Mesenchymal stem cell of adipose (primary cell): ENCODE data around the gene ST3GAL5.

GRCh38 chr2:85761712-85762093, 7.9 kb downstream of the ATOH8 start:
- CAGE, long polyA plus RNA, result no peak

DNA sequence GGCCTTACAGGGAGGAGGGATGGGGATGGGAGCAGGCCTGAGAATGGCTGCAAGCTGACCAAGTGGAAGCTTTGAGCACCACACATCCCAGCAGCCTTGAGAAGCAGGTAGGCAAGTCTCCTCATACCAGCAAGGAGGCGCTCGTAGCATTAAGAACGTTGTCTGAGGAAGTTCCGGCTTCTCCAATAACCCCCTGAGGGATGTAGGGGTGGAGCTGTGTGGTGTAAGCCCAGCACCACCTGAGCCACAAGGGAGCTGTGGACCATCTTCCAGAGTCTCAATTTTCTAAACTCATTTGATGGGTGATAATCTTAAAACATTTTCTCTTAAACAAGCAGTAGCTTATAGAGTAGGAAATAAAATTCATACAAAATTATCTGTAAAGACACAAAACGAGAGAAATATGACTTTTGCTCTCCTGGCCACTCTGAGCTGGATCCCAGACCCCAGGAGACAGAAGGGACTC, 50.6 kb downstream of the ST3GAL5 start:
- CAGE, long polyA plus RNA, result no peak

DNA sequence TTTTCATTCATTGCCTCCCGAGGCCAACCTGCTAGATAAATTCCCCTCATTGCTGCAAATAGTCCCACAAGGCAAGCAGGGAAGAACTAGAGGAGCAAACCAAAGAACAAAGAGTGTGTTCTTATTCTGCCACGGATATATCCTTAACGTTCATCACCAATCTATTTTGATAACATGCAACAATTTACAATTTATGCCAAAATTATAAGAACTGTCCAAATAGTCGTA, 1.8 kb downstream of the ST3GAL5 start:
- CAGE, long polyA plus RNA, result no peak

GRCh38 chr2:85888199-85889087, at the start of gene ST3GAL5:
Gene ST3GAL5 (minus strand): TSS chr2:85888990.
- CAGE, long polyA plus RNA, result no peak

- CAGE, long polyA plus RNA, result no peak
Measured at GRCh38 chr2:85998334-85999151, 107.1 kb downstream of the POLR1A start.

DNA sequence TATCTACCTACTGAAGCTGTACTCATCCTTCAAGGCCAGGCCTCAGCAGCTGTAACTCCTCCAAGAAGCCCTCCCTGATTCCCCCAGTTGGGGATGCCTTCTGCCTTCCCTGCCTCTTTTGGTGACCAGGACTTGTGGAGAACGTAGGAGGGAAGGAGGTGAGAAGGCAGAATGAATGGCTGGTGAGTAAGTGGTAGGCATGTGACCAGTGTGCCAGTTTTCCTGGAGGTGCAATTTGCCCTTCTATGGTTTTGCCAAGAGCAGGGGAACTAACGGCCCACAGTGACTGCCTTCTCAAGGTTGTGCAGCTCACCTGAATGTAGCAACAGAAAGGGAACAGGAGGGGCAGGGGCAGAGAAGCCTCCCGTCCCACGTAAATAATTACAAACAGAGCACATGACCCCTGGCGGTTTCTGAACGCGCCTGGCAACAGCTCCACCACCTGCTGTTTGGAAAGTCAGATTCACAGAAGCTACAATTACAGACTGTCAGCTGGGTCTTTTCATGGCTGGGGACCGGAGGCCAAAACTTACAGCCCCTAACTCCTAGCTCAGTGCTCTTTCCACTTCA, 69.9 kb downstream of the POLR1A start:
- CAGE, long polyA plus RNA, result no peak

- CAGE, long polyA plus RNA, result no peak
Measured at GRCh38 chr2:86036987-86038176, 68.3 kb downstream of the POLR1A start.

DNA sequence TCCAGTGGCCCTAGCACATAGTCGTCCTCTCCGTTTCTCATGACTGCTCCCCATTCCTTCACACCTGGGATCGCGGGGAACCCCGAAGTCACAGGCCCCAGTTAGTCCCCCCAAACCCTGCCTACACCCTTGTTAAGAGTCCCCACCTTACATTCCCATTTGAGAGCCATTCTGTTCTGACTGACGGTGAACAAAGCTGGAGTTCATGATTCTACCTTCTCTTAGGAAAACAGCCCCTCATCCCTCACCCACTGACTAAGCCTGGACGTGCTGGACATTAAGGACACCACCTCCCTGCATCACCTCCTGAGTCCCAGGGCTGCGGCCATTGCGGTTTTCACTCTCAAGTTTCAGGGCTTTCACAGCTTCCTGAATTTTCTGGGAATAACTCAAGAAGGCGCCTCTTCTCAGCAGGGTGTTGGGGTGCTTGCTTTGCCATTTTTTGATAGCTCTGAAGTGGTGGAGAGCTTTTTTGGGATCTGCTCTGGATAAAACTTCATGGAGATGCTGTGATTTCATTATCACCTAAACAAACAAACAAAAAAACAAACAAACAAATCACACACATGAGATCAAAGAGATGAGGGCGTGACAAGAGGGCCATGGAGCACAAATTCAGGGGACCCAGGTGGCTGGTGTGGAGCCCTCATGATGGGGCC, 62.9 kb downstream of the POLR1A start:
- CAGE, long polyA plus RNA, result no peak

- CAGE, long polyA plus RNA, result no peak
Measured at GRCh38 chr2:86192670-86193172, 2.5 kb downstream of the IMMT start.

DNA sequence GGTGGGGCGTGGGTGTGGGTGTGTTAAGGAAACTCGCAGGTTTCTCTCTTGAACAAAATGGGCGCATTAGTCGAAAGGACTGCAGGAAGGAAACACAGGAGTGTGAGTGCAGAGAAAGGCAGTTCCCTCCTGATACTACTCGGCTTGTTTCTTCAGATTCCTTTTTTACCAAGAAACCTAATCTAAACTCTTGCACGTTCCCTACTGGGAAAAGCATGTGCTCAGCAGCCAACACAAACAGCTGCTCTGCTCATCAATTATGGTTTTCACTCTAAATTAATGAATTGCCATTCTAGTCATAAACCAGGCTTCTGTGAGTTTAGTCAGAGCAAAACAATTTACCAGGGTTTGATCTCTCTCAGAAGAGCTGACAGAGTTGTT, 57.4 kb downstream of the REEP1 start:
- CAGE, long polyA plus RNA, result no peak

DNA sequence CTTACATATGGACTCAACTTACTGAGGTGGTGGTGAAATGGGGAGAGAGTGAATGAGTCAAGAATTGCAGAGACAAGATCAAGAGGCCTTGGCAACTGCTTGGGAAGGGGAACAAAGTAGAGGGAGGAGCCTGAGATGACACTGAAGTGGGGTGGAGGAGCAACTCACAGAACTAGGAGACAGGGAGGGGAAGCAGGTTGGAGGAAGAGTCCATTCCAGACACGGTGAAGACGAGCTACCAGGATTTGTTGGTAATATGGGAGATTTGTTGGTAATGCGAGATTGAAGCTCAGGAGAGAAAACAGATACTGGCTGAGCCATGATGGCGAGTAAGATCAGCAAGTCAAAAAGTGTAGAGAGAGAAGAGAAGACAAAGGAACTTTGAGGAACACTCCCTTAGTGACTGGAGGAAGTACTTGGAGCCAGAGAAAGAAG, 42.2 kb upstream of the KDM3A start:
- CAGE, long polyA plus RNA, result no peak

GRCh38 chr2:86443324-86443576, 2.1 kb downstream of the KDM3A start:
- CAGE, long polyA plus RNA, result no peak

DNA sequence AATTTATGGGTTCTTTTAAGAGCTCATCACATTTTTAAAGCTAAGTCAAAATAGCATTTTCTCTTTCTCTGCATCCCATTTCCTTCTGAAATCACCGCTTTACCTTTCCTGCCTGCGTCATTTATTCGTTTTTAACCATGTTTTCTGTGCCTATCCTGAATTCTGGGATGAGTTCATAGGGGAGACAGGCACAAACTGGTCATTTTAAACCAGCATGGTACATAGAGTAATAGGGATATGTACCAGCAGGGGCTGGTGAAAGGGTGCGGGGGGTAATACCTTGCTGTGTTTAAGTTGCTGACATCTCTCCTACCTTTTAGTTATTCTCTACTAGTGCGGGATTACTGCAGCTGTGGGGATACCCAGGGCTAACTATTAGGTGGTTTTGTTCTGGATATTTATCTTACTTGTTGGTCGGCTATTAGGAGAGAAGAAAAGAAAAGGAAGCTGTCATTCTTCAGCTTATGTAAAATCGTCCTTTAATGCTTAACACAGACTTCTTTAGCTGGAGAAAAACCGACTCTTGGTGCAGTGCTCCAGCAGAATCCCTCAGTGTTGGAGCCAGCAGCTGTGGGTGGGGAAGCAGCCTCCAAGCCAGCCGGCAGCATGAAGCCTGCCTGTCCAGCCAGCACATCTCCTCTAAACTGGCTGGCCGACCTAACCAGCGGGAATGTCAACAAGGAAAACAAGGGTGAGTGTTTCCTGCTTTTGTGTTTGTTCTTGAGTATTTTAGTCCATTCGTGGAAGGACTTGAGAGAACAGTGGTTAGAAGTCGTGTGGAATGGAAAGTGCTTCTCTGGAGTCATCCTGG, 38.7 kb downstream of the KDM3A start:
- CAGE, long polyA plus RNA, result no peak

- CAGE, long polyA plus RNA, result no peak
Measured at GRCh38 chr2:86482945-86483441, 41.8 kb downstream of the KDM3A start.

DNA sequence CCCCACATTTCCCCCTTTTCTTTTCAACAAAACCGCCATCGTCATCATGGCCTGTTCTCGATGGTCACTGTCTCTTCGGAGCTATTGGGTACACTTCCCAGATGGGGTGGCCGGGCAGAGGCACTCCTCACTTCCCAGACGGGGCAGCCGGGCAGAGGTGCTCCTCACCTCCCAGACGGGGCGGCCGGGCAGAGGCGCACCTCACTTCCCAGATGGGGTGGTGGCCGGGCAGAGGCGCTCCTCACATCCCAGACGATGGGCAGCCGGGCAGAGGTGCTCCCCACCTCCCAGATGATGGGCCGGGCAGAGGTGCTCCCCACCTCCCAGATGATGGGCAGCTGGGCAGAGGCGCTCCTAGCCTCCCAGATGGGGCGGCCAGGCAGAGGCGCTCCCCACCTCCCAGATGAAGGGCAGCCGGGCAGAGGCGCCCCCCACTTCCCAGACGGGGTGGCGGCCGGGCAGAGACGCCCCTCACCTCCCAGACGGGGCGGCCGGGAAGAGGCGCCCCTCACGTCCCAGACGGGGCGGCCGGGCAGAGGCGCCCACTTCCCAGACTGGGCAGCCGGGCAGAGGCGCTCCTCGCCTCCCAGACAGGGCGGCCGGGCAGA, 14.5 kb downstream of the CHMP3 start:
- CAGE, long polyA plus RNA, result no peak

DNA sequence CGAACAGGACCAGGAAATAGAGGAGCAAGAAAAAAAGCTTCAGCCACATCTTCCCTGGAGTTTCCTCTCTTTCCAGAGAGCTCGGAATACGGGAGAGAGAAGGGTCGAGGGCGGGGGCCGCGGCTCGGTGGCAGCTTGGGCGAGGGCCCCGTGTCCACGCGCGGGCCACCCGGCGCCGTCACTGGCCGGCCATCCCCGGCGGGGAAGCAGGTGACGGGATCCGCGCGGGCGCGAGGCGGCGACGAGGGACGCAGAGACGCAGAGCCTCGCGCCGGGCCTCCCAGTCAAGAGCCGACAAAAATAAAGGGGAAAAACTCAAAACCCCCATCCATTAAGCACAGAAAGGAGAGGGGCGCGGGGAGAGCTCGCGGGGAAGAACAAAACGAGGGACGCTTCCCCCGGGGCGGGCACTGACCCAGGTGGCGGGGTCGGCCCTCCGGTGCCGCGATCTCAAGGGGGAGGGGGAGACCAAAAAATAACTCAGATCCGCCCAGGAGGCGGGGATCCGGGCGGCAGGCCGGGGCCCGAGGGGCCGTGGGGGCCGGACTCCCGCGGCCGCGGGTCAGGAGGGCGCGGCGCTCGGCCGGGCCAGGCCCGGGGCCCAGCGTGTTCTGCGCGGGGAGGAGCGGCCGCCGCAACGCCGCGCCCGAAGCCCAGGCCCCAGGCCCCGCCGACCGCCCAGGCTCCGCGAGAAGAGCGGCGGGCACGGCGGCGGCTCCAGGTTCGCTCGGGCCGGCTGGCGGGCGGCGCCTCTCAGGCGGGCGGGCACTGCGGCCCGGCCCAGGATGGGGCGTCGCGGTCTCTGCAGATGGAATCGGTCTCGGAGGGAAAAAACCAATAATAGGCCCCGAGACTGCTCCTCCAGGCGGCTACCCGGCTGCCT, 586 bp downstream of the RNF103 start:
- CAGE, long polyA plus RNA, result no peak

DNA sequence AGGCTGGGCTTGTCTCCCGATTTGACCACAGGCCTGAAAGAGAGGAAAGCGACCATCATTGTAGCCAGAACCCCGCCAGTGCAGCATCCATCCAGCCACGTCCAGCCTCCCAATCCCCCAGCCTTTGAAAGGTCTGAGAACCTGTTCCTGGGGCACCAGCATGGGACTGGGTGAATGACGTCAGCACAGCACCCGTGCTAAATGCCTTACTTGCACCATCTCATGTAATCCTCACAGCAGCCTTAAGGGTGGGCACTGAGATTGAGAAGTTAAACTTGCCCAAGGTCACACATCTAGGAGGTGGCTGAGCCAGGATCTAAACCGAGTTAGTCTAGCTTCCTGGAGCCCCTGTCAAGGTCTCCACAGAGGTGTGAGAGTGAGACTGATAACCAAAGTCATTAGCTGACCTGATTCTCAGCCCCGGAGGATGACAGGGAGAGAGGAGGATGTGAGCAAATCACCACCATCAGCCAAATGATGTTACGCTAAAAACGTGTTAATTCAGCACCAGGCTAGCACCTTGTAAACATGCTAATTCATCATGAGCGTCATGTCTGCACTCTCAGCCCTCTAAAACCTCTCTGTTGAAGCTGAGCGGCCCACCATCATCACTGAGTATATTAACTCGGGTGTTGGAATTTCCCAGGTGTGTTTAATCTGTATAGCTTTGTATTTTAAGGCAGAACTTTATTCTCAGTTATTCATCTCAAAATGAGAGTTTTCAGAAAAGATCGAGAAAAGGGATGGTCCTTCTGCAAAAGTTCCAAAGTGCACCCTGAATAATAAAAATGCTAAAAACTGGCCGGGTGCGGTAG, 4.6 kb downstream of the CD8A start:
- CAGE, long polyA plus RNA, result no peak

GRCh38 chr2:86807349-86807811, 16.7 kb upstream of the CD8A start:
- CAGE, long polyA plus RNA, result no peak

- CAGE, long polyA plus RNA, result no peak
Measured at GRCh38 chr2:87640142-87640502, 107.8 kb upstream of the PLGLB2 start.

DNA sequence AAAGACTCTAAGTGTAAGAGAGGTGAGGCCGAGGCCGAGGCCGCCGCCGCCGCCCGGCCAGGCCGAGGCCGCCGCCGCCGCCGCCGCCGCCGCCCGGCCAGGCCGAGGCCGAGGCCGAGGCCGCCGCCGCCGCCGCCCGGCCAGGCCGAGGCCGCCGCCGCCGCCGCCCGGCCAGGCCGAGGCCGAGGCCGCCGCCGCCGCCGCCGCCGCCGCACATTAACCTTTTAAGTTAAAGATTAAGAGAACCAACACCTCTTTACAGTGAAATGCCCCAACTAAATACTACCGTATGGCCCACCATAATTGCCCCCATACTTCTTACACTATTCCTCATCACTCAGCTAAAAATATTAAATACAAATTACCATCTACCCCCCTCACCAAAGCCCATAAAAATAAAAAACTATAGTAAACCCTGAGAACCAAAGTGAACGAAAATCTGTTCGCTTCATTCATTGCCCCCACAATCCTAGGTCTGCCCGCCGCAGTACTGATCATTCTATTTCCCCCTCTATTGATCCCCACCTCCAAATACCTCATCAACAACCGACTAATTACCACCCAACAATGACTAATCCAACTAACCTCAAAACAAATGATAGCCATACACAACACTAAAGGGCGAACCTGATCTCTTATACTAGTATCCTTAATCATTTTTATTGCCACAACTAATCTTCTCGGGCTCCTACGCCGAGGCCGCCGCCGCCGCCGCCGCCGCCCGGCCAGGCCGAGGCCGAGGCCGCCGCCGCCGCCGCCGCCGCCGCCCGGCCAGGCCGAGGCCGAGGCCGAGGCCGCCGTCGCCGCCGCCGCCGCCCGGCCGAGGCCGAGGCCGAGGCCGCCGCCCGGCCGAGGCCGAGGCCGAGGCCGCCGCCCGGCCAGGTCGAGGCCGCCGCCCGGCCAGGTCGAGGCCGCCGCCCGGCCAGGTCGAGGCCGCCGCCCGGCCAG, 646 bp downstream of the RGPD2 start:
- CAGE, long polyA plus RNA, result no peak